Right atrium auricular region (tissue), 2 donors: ENCODE data around the gene SECTM1.

DNA sequence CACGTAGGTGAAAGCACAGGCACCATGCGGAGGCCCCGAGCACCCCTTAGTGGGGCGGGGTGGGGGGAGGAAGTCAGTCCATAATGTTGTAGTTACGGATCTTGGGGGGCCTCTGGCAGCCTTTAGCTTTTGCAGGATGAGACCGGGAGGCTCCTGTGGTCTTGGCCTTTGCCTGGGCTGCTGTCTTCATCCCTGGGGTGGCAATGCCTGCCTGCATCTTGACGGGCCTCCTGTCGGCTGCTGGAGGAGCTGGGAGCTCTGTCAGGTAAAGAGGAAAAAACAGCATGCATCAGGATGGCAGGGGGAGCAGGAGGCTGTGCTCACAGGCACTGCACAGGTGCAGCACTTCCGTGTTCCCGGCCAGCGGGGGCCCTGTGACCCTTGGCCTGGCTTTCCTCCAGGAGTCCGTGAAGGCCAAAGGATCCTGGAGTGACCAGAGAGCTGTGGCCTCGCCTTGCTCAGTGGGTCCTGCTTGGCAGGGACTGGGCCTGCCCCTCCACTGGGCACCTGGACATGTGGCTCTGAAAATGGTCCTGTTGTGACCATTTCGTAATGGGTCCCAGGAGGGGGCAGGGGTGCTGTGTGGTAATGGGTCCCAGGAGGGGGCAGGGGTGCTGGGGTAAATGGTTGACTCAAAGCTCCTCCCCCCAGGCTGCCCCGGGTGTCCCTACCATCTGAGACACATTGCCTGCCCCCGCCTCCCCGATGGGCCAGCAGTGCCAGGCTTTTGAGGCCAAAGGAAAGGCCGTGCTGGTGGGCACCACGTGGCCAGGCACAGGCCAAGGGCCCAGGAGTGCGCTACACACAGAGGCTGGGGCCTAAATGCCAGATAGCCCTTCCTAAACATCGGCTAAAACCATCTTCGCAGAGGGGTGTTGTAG, 3.8 kb upstream of the FASN start:
- PRO-cap = no peak
- RAMPAGE, long total RNA, 2 experiments = no peak in any of the 2 experiments

DNA sequence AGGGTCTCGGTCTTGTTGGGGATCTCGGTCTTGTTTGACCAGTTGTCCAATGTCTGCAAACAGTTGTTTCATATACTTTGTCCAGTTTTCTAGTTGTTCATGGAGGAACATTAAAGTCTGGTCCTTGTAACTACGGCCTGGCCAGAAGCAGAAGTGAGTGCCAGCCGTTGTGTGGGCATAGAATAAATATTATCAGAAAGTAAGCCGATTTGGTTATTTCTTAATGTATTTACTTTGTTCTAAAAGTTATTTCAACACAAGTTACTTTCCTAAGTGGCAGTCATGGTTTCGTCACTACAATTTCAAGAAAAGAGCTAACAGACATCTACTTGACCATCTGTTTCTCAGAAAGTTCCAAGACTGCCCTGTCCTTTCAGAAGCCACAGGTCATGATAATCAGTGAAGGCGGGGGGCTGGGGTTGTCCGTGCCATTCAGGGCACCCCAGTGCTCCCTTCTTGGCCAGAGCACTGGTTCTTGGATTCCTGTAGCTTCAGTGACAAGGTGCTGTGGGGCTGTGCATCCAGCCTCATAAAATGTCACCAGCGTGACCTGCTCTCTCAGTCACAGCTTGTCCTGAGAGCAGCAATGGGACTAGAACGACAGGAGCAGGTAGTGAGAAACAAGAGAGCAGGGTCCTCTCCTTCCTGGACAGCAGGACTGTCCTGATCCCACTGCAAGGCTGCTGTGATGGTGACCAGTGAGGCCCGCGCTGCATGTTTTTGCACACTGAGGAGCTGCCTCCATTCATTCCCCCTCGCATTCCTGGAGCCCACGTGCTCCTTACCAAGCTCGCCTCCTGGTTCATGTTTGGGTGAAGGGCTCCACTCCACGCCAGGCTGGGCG, 15.0 kb upstream of the FASN start:
- PRO-cap = no peak
- RAMPAGE, long total RNA, 2 experiments = no peak in any of the 2 experiments

- PRO-cap = no peak
- RAMPAGE, long total RNA, 2 experiments = no peak in any of the 2 experiments
Measured at GRCh38 chr17:82120127-82120578, 22.1 kb upstream of the FASN start.

DNA sequence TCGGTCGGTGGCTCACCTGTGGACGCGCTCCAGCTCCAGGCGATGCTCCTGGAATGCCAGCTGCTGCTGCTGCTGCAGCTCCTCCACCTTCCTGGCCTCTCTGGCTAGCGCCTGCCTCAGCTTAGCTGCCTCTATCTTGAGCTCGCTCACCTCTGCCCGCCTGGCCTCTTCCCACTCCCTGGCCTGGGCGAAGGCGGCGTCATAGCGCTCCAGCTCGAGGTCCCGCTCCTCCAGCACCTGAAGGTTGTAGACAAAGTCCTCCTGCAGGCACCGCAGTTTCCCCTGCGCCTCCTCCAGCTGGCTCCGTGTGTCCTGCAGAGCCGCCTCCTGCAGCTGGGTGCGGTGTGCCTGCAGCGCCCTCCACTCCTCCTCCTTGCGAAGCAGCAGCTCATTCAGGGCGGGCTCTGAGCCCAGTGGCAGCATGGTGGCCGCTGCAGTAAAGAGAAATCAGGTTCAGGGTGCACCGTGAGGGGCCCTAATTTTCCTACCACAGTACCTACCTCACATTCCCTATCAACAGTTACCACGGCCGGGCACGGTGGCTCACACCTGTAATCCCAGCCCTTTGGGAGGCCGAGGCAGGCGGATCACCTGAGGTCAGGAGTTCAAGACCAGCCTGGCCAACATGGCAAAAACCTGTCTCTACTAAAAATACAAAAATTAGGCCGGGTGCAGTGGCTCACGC, 11.0 kb downstream of the CCDC57 start:
- PRO-cap = no peak
- RAMPAGE, long total RNA, 2 experiments = no peak in any of the 2 experiments

GRCh38 chr17:82257237-82258315, 15.9 kb downstream of the CSNK1D start:
- PRO-cap = no peak
- RAMPAGE, long total RNA, 2 experiments = no peak in any of the 2 experiments

DNA sequence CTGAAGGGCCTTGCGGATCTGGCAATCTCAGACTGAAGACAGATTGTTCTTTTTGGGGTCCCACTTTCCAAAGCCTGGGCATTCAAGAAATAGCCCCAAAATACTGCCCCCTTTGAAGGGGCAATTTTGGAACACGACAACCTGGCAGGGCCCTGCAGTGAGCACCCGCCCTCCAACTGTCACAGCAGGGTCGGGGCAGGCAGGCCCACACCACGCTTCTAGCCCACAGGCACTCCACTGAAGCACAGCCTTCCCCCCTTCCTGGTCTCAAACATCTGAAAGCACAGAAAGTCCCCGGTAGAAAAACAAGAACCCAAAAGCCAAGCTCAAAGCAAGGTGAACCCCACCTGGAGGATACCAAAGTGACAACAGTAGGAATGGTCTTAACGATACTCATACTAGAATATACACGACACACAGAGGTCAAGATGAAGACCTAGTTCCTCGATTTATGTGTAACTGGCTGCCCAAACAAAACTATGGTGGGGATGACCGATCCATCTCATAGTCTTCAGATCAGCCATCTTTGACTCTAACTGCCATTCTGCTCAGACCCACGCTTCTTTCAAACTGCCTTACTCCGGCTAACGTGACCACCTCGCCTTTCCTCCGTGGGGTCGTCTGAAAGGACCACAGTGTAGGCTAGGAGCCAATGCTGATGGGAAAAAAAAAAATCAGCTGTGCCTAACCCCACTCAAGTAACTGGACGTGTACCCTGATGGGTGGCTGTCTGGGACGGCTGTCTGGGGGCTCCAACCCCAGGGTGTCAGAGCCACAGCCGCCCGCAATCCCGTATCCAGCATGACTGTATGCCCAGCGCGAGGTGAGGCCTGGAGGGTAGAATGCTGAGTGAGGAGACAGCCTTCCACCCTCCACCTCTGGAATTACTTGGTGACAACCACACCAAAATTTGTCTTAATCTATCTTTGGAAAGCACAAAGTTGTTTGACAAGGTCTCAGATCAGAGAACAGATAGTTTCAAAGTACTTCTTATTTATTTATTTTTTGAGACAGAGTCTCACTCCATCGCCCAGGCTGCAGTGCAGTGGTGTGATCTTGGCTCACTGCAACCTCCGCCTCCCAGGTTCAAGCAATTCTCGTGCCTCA, 3.1 kb downstream of the CSNK1D start:
- PRO-cap = no peak
- RAMPAGE, long total RNA, 2 experiments = no peak in any of the 2 experiments

- PRO-cap = unidirectional peak, plus-strand start at chr17:82297879; bidirectional peak, plus-strand start at chr17:82298383, minus-strand start at chr17:82298275
- RAMPAGE, long total RNA, 2 experiments = no peak in any of the 2 experiments
Measured at GRCh38 chr17:82297804-82298817, 19.3 kb downstream of the CD7 start.

DNA sequence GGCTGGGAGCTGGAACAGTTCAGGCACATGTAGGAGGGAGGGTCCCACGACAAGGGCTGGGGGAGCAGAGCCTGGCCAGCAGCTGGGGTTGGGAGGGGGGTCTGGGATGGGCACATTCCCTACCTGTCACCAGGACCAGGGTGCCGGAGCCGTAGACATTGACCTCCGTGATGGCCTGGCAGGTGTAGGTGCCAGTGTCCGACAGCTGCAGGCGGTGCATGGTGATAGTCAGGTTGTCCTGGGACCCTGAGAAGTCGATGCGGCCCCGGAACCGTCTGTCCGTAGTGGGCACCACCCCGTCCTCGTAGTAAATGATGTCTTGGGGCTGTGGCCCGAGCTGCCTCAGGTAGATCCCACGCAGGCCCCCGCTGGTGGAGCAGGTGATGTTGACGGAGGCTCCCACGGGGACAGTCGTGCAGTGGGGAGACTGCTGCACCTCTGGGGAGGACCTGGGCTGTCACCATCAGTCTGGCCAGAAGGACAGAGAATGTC, 818 bp downstream of the CD7 start:
- PRO-cap = no peak
- RAMPAGE, long total RNA, 2 experiments = no peak in any of the 2 experiments

GRCh38 chr17:82331336-82331866, 2.2 kb downstream of the SECTM1 start:
- PRO-cap = no peak
- RAMPAGE, long total RNA, 2 experiments = no peak in any of the 2 experiments

- PRO-cap = bidirectional peak, plus-strand start at chr17:82333827, minus-strand start at chr17:82333764; bidirectional peak, plus-strand start at chr17:82334136, minus-strand start at chr17:82334045
- RAMPAGE, long total RNA, 2 experiments = no peak in any of the 2 experiments
Measured at GRCh38 chr17:82333652-82334432, at the start of gene SECTM1. SECTM1 (minus strand) TSS chr17:82333766.

- PRO-cap = no peak
- RAMPAGE, long total RNA, 2 experiments = no peak in any of the 2 experiments
Measured at GRCh38 chr17:82441894-82442694, 8.5 kb downstream of the CYBC1 start.

- PRO-cap = no peak
- RAMPAGE, long total RNA, 2 experiments = no peak in any of the 2 experiments
Measured at GRCh38 chr17:82521929-82522308, 2.4 kb downstream of the FOXK2 start.

GRCh38 chr17:82629189-82630061, 18.8 kb downstream of the WDR45B start:
- PRO-cap = no peak
- RAMPAGE, long total RNA, 2 experiments = no peak in any of the 2 experiments

DNA sequence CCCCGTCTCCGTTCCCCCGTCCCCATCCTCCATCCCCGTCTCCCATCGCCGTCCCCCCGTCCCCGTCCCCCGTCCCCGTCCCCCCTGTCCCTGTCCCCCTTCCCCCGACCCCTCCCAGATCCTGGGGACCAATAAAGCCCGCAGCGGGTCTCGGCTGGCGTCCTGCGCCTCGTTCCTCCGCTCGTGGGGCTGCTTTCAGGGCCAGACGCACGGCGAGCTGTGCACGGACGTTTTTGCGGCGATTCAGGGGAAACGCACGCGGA, 896 bp upstream of the TBCD start:
- PRO-cap = no peak
- RAMPAGE, long total RNA, 2 experiments = no peak in any of the 2 experiments

DNA sequence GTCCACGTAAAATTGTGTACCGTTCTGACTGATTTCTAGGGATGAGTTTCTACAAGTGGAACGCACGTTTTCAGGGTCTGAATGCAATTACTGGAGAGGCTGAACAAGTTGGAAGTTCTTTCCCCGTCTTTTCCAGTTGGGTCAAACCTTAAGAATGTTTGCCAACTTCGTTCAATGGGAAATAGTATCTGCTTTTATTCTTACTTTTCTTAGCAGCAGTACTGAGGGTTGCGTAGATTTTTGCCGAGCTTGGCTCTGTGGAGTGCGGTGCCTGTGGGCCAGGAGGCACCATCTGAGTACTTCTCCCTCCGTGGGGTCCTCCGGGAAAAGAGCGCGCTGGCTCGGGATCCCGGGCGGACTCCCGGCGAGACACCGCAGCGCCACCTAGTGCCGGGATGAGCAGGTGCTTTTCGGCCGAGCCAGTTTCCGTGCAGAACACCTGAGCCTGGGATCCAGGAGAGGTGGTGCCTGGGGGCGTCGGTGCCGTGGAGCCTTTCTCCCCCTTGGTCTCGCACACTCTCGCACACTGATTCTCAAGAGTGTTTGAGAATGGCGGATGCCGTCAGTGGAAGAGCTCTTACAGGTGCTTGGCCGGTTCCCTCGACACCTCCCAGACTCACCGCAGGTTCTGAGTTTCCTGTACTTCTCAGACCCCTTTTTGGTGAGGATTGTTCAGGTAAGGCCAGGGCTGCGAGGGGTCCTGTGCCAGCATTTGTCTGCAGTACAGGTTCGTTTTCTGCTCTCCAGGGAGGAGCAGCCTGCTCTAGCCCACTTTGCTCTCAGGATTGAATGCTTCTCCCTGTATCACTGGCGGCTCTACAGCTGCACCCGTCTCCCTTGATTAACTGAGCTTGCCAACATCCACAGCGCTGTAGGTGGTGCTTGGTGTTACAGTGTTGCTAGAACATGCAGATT, 23.2 kb downstream of the TBCD start:
- PRO-cap = no peak
- RAMPAGE, long total RNA, 2 experiments = no peak in any of the 2 experiments

- PRO-cap = bidirectional peak, plus-strand start at chr17:82831651, minus-strand start at chr17:82831604
- RAMPAGE, long total RNA, 2 experiments = no peak in any of the 2 experiments
Measured at GRCh38 chr17:82831126-82831785, 8.6 kb downstream of the ZNF750 start.

DNA sequence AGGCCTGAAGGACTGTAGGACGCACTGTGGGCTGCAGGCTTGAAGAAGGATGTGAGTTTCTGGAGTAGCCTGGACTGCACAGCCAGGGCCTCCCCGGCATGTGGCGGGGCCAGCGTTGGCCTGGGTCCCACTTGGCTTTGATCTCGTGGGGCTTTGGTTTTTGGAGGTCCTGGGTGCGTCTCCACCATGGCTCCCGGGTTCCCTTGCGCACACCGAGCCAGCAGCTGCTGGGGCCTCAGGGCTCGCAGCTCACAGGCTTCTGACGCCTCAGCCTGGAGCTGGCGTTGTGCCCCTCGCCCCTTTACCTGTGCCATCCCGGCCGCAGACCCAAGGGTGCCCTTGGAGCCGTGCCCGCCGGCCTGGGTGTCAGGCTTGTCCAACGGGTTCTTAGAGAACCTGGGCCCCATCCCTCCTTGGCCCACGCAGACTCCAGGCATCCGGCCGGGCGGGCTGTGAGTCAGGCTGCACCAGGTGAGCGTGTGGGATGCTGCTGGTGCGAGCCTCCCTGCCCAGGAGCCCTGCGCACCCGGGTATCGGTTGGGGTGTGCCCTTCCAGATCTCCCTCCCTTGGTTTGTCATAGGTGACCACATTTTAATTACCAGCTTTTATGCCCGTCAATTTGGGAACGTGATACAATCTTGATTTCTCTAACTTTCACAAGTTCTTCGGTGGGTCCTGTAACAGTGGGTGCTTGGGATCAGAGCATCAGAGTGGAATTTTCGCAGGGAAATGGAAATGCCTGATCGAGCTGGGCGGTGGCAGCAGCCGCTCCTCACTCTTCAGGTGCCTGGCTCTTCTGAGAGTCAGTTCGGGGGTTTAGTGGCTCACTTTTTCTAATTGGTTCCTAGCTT, 34.6 kb upstream of the ZNF750 start:
- PRO-cap = no peak
- RAMPAGE, long total RNA, 2 experiments = no peak in any of the 2 experiments

GRCh38 chr17:83088604-83089213, 9.3 kb downstream of the METRNL start:
- PRO-cap = no peak
- RAMPAGE, long total RNA, 2 experiments = no peak in any of the 2 experiments

DNA sequence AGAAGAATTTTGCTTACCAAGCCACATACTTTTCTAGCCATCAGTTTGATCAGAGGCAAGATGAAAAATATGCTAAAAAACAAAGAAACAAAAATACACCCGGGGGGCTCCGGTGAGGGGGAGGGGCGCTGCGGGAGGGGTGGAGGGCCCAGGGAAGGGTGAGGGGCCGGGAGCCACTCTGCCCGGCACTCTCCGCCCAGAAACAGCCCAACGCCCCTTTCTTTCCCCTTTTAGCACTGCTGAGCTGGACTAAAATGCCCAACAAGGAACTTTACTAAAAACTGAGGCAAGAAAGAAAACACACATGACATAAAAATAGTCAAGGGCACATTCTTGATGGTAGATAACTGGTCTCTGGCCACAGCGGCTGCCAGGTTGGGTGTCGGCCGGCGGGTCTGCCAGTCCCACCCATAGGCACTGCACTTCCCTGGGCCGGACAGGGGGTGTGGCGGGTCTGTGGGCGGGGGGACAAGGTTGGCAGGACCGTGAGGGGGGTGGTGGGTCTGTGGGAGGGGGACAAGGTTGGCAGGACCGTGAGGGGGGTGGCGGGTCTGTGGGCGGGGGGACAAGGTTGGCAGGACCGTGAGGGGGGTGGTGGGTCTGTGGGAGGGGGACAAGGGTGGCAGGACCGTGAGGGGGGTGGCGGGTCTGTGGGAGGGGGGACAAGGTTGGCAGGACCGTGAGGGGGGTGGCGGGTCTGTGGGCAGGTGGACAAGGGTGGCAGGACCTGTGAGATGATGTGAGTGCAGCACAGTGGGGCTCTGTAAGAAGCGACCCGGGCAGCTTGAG, 20.9 kb downstream of the METRNL start:
- PRO-cap = bidirectional peak, plus-strand start at position 373 of the sequence, minus-strand start at position 238 of the sequence
- RAMPAGE, long total RNA, 2 experiments = no peak in any of the 2 experiments

- PRO-cap = no peak
- RAMPAGE, long total RNA, 2 experiments = no peak in any of the 2 experiments
Measured at GRCh38 chr17:83127856-83128055, 48.3 kb downstream of the METRNL start.